Hair follicular keratinocyte (primary cell): ENCODE results near the gene SPAST.

DNA sequence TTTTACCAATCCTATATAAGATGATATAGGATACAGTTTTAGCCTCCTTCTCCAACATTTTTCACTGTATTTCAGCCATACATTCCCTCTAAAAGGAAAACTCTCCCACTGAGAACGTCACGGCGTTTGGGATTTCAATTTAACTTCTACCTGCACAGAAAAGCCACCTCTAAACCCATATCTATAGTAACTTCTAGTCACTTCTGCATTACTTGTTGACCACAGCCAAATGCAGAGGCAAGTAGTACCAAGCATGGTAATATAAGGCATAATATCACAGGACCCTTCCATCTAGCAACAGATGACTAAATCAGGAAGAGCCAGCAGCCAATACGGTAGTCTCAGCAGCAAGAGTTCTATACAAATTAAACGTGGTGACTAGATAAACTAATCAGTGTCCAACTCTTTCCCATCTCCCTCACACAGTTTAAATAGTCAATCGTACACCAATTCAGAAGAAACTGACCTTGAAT lies 30.2 kb downstream of the MEMO1 start:
- RAMPAGE, long total RNA: no peak

GRCh38 chr2:32062401-32062978 lies 866 bp upstream of the SPAST start:
- RAMPAGE, long total RNA: no peak

- RAMPAGE, long total RNA: no peak
Measured at GRCh38 chr2:32063213-32064365, at the start of gene SPAST. Gene SPAST, plus strand, starts transcription at chr2:32063556.

- RAMPAGE, long total RNA: no peak
Measured at GRCh38 chr2:32305394-32306282, 27.9 kb downstream of the YIPF4 start.

DNA sequence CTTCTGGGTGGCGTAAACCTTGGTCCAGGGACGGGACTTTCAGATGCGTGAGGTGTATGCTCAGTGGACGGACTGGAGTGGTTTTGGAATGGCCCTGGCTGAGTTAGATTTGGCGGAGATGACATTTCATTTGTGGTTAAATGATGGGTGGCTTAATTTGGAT lies 1.4 kb downstream of the BIRC6 start:
- RAMPAGE, long total RNA: no peak

GRCh38 chr2:32555520-32556413 lies 72.1 kb upstream of the TTC27 start:
- RAMPAGE, long total RNA: no peak

- RAMPAGE, long total RNA: no peak
Measured at GRCh38 chr2:32977126-32977696, 30.5 kb downstream of the LTBP1 start.

DNA sequence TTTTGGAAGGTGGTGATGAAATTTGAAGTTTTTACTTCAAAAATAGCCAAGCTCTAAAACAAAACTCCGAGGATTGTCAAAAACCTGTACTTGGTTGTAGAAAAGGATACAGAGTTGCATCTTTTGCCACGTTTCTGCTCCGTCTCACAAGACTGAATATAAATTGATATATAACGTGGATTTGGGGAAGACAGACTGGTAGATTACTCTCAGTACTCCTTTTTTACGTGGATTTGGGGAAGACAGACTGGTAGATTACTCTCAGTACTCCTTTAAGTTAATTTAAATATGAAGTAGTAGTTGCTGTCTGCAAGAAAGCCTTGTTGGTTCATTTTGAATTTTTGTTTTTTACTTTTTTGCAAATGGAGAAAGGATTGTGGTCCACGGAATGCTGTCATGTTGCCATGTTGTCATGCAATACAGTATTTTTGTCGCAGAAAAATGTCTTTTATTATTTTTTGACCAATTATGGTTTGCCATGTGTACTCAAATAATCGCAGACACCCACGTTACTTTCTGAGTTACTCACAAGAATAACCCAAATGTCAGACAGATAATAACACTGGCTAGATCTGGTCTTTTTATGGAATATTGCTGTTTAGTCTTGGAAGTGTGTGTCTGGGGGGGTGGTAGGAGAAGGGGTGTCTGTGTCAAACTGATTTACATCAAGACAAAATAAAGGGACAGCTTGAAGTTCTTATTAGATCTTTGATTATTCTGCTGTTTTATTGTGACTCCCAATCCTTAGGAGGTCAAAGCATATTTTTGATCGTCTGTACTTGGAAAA lies 188.8 kb downstream of the LTBP1 start:
- RAMPAGE, long total RNA: no peak

GRCh38 chr2:33210433-33211192 lies 263.9 kb downstream of the LTBP1 start:
- RAMPAGE, long total RNA: no peak

DNA sequence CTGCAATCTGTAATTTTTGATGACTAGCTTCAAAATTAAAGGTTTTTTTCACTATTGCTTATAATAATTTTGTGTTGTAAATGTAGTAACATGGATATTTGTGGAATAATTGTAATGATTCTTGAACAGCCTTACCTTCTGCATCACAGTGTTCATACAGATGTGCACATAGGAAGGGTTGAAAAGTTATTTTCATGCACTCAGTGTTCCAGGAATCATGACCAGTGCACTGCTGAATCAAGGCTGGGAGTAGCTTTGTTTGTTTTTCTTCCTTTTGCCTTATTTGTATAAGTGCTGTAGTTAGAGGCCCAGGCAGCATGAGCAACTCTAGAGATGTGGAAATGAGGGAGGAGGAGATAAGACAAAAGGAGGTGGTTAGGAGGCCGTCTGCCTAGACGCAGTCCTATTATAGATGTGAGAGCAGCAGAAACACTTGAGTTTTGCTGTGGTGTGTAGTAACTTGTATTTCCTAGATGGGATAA lies 264.4 kb upstream of the RASGRP3 start:
- RAMPAGE, long total RNA: no peak

DNA sequence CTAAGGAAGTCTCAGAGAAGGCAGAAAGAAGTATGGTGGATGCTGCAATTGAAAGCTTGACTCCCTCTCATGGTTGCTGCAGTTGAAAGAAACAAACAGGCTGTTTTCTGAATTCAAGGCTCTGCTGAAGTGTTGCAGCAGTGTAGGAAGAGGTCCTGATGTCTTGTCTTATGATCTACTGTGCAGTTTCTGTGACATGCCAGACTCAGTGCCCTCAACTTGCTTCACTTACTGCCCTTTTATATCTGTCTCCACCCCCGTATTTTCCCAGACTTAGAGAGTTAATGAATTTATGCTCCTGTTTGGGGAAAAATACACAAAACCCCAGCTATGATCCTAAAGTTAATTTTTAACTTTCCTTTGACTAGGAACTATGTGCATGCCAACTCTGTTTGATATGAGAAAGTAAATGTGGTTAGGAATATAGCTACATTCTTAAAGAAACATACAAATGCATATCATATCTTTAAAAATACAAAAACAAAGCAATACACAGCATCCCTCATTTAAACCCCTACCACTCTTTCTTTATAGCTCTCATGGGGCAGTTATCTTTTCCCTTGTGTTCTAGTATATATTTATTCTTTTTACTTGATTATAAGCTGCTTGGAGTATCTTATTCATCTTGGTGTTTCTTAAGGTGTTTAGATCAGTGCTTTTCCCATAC lies 655.4 kb upstream of the FAM98A start:
- RAMPAGE, long total RNA: no peak

DNA sequence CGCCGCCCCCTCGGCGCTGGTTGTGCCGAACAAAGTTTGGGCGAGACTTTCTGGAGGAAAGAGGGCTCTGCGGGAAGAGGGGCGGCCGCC lies 930 bp downstream of the CRIM1 start:
- RAMPAGE, long total RNA: no peak

DNA sequence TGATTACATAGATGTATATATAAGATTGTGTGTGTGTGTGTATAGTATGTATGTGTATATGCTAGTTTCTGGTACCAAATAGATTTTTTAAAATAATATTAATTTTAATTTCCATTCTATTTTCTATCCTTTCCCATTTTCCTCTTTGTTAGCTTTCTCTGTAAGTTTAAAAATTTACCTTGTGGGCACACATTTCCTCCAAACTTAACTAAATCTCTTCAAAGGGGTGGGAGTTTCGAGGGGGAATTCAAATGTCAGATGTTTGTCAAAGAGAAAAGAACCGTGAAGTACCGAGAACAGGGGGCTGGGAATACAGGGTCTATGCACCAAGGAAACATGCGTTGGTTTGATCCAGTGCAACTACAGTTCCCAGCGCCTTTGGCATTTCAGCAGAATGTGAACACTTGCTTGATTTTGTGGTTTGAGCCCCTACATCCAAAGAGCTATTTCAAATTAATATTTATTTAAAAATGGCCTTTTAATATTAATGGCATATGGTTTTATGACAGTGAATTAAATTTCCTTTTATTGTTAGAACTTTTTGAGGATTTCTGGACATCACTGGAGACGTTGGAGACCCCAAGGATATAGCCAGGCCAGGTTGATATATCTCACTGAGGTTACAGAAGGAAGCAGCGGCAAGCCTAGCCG lies 9.4 kb downstream of the CRIM1 start:
- RAMPAGE, long total RNA: no peak

DNA sequence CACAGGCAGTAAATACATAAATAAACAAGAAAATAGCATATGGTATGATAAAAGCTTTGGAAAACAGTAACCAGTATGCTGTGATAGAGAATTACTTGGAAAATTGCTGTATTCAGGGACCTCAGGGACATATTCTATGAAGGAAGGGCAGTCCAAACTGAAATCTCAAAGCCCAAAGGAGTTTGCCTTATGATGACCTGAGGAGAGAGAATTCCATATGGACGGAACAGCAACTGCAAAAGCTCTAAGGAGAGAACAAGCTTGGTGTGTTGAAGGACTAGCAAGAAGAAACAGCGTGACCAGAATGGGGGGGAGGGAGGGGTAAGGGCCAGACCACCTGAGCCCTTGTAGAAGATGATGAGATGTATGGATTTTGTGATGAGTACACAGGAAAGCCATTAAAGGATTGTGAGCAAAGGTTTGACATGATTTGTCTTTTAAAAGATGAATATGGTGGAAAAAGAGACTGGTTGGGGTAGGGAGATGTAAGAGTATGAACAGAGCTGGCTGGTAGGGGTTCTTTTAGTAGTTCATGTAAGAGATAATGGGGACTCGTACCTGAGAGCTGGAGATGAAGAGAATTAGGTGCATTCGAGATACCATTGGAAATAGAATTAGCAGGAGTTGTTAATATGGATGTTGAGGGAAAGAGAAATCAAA lies 46.7 kb downstream of the CRIM1 start:
- RAMPAGE, long total RNA: no peak

- RAMPAGE, long total RNA: no peak
Measured at GRCh38 chr2:36427726-36428034, 72.1 kb downstream of the CRIM1 start.

- RAMPAGE, long total RNA: no peak
Measured at GRCh38 chr2:36461187-36461706, 105.7 kb downstream of the CRIM1 start.

GRCh38 chr2:36555232-36555598 lies 42.8 kb downstream of the FEZ2 start:
- RAMPAGE, long total RNA: no peak

DNA sequence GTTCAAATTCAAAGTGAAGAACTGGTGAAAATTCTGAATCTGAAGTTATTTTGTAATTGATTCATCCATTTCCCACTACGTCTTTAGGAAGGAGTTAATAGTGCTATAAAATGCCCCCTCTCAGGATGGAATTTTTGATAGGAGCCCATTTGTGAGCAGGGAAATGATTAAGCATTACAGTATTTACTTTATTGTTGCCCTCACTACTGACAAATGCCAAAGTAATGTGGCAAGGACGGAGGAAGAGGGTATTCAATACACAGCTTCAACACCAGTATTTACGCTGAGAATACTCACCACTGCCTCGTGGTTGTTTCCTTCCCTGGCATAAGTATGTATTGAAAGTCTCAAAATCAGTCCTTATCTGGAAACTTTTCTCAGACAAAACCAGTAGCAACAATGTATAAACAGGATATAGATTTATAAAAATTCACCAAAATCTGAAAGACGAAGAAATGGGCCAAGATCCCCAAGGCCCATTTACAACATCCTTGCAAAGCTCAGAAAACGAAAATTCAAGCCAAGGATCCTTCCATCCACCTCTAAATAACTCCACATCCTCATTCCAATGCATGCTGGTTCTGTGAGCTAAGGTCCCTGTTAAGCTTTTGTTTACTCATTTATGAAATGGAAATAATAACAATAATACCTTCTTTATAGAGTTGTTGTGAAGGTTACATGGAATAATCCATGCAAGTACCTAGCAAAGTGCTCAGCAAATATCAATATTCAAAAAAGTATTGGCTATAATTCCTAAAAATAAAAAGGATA lies 29.3 kb downstream of the FEZ2 start:
- RAMPAGE, long total RNA: no peak

DNA sequence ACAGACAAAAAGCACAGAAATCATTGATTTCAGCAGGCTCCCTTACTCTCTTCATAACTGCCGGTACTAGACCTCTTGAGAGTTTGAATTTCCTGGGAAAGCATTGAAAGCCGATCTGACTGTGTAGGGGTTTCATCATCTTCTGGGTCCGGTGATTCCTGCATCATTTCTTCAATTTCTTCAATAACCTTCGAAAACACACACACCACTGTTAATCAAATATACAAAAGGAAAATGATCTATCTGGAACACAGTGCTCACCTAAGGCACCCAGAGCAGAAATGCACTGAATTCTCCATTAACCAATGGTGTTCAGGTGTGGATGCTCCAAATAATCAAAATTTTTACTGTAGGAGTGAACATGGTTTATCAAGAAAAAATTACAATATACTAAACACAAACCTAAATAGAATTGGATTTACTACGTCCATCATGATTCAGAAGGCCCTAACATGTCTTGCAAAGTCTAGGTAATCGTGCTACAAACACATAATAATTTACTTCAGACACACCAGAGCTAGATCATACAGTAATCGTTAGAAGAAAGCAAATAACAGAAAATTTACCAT lies 16.6 kb downstream of the FEZ2 start:
- RAMPAGE, long total RNA: no peak

DNA sequence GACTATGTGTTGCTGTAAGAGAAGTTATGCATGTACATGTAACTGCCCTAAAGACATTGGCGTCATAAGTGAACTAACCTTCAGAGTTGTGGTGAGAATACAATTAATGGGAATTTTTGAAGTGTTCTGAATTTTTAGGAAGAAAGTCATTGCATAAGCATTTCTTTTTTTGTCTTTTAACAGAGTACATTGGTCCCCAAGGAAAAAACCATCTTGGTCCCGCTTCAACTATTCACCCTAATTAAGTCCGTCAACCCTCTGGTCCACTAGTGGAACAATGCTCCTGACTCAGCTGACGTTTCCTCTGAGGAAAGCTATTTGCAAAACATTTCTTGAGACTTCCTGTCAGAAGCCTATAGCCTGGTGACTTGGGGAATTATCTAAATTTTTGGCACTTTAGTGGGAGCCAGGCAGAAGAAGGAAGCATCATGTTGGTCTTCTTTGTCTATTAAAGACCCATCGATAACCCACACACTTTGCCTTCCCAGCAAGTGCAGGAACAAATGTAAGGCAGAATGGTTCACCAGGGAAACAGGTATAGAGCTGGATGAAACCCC lies 41.0 kb upstream of the VIT start:
- RAMPAGE, long total RNA: no peak